ENCODE results near the genes NBL1, PLA2G2A and EIF4G3.

GRCh38 chr1:19644058-19644590 is at the start of gene NBL1:
Gene NBL1, plus strand, starts transcription at chr1:19644311.
- PRO-cap = bidirectional peak, plus-strand start at chr1:19644329, minus-strand start at chr1:19644091

- PRO-cap = no peak
Measured at GRCh38 chr1:19647324-19648469, 3.6 kb downstream of the NBL1 start.

- PRO-cap = no peak
Measured at GRCh38 chr1:19650335-19650804, 6.3 kb downstream of the NBL1 start.

DNA sequence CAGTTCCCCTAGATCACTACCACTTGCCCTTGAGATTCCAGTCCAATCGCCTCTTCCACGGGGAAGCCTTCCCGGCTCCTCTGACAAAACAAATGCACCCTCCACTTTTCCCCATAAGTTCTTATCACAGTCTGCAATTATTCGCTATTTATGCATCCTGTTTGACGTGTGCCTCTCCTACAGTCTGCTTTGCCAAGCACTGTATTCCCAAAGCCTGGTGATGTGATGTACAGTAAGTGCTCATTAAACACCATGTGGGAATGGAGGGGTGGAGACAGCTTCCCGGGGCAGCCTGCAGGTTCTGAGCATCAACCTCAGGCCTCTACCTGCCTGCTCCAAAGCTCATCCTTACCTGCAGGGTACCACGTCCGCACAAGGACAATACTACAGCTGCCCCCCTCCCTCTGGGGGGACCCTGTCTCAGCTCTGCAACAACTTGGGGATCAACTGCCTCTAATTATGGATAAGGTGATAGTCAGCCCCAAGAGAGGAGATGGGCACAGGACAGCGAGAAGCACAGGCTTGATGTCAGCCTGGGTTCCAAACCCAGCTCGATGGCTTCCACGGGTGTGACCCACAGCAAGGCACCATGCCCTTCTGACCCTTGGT is 57.5 kb downstream of the TMCO4 start:
- PRO-cap = no peak

- PRO-cap = no peak
Measured at GRCh38 chr1:19771243-19771740, 28.4 kb downstream of the TMCO4 start.

DNA sequence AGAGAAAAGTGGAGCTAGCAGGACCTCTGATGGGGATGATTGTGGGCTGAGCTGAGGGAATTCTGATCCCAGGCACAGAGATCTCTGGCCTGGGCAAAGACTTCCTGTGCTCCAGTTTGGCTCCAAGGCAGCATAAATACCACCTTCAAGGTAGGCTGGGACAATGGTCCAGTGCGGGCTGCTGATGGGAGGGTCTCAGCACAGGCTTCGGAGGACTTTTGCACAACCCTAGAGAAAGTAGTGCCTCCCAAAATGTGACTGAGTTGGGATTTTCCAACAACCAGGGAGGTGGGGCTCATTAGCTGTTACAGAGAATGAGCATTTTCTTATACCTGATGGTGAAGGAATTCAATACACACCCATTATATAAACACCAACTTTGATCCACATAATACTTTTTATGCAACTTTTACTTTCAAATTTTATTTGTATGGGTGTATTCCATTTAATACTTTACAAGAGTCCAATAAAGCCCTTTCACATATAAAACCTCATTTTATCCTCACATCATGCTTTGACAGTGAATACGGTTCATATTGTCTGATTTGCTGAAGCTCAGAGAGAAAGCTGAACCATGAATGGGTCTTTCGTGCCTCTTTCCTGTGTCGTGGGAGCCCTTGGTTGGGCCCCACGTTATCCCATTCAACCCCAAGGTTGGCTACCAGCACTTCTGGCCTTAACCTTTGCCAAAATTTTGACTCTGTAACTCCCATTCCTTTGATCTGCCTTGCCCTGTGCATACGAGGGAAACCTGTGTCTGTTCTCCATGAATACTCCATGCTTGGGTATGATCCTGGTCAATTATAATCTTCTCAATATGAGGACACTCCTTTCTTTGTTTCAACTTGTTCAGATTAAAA is 31.3 kb upstream of the RNF186 start:
- PRO-cap = no peak

DNA sequence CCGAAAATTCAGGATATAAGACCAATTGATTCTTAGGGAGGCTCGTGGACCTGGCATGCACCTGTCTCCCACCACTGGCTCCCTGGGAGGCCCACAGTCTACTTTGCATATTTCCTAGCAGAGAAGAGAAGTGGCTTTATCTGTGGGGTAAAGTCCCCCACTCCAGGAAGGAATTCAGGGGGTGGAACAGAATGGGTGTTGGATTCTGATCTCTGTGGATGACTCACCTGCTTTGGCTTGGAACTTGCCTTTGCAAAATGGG is 21.2 kb upstream of the OTUD3 start:
- PRO-cap = no peak

- PRO-cap = no peak
Measured at GRCh38 chr1:19978584-19978918, 867 bp downstream of the PLA2G2A start.

GRCh38 chr1:19979301-19980195 is at the start of gene PLA2G2A:
Gene PLA2G2A, minus strand, starts transcription at chr1:19979618.
- PRO-cap = unidirectional peak, minus-strand start at chr1:19979618

- PRO-cap = no peak
Measured at GRCh38 chr1:19980260-19980840, 932 bp upstream of the PLA2G2A start.

GRCh38 chr1:20093714-20094420 is 23.9 kb downstream of the PLA2G5 start:
- PRO-cap = no peak

GRCh38 chr1:20153977-20154939 is 15.1 kb downstream of the PLA2G2F start:
- PRO-cap = no peak

GRCh38 chr1:20265308-20265736 is 25.4 kb upstream of the VWA5B1 start:
- PRO-cap = no peak

- PRO-cap = bidirectional peak, plus-strand start at chr1:20484393, minus-strand start at chr1:20484374; unidirectional peak, minus-strand start at chr1:20484666
Measured at GRCh38 chr1:20484158-20484962, 1.6 kb downstream of the CAMK2N1 start.

GRCh38 chr1:20725313-20725579 is 7.3 kb downstream of the SH2D5 start:
- PRO-cap = unidirectional peak, plus-strand start at chr1:20725462

DNA sequence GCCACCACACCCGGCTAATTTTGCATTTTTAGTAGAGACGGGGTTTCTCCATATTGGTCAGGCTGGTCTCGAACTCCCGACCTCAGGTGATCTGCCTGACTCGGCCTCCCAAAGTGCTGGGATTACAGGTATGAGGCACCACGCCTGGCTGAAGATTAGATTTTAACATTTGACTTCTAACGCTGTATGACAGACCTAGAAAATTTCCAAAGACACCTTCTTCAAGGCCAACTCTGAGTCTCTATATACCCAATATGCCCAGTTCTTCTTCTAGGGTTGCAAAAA is 25.0 kb upstream of the SH2D5 start:
- PRO-cap = no peak

DNA sequence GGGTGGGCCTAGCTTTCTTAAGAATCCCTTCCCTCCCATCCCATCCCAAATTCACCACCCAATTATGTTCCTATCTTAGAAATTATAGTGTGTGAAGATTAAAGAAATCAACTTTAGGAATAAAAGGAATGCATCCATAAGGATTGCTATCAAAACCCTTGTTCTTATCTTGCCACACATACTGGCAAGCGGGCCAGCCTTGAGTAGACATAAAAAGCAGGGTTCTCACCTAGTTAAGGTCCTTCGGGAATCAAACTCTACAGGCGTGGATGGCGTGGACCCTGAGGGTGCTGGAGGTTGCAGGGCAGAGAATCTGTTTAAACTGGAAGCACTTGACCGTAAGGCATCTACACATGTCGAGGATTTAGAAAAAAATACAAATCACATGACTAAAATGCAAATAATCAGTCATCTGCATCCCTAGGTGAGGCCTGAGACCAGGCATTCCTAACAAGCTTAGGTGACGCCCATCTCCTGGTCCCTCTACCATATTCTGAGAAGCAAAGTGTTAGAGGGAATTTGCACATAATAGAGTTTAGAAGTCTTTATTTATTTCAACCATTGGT is 66.3 kb upstream of the HP1BP3 start:
- PRO-cap = no peak

- PRO-cap = no peak
Measured at GRCh38 chr1:20895336-20895733, 108.2 kb upstream of the HP1BP3 start.

GRCh38 chr1:21022703-21023351 is 153.9 kb downstream of the EIF4G3 start:
- PRO-cap = unidirectional peak, plus-strand start at chr1:21022779

- PRO-cap = bidirectional peak, plus-strand start at chr1:21177062, minus-strand start at chr1:21176893
Measured at GRCh38 chr1:21176763-21177286, at the start of gene EIF4G3. Gene EIF4G3, minus strand, starts transcription at chr1:21176897.